ENCODE data around the gene PDCD2.

DNA sequence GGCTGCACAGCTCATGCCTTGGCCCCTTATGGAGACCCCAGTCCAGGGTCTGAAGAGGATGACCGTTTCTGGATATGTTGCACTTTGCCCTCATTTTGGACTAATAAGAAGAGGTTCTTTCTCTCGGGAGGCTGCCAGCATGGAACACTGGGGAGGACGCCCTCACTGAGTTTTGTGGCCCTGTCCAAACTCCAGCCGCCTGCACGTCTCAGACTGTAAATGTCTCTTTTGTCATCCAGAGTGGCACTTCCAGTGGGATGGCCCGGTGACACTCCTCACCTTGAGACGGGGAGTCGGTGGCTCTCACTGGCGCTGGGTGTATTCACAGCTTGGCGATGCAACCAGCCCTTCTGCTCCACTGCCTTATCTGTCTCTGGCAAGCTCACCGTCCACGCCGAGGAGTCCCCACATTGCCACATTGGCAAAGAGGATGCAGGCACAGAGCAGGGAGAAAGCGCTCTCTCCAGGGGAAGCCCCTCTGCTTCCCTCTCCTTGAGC is 245.3 kb downstream of the SMOC2 start:
- PRO-cap = no peak

DNA sequence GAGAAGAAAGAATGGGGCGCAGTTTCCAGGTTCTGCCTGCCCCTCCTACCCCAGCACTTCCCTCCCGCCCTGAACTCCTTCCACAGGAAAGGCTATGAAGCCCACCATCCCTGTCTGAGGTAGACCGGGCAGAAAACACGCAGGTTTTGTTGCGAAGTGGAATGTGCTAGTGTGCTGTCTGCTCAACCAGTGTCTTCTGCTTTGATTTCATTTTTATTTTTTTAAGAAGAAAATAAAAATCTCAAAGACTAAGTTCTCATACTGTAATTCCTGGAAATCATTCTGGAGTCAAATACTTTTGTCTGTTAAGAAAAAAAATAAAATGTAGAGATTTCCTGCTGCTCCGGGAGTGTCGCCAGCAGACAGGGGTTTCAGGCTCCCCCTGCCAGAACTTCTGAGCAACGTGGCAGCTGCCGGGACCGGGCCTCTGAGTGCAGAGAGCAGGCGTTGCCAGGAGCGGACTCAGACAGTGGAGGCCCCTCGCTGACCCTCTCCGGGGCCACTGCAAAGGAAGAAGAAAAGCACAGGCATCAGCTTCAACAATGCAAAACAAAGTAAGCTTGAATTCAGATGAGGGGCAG is 95.6 kb downstream of the THBS2 start:
- PRO-cap = no peak

GRCh38 chr6:169162692-169163380 is 90.8 kb downstream of the THBS2 start:
- PRO-cap = no peak

DNA sequence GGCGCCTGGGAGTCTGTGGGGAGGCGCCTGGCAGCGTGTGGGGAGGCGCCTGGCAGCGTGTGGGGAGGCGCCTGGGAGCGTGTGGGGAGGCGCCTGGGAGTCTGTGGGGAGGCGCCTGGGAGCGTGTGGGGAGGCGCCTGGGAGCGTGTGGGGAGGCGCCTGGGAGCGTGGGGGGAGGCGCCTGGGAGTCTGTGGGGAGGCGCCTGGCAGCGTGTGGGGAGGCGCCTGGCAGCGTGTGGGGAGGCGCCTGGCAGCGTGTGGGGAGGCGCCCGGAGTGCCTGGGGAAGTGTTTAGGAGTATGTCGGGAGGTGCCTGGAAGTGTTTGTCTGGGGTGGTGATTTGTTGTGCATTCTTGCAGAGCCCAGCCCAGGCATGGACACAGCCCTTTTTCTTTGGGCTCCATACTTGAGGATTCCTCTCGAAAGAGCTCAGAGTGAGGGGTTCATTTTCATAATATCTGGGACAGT is 172.0 kb upstream of the THBS2 start:
- PRO-cap = no peak

DNA sequence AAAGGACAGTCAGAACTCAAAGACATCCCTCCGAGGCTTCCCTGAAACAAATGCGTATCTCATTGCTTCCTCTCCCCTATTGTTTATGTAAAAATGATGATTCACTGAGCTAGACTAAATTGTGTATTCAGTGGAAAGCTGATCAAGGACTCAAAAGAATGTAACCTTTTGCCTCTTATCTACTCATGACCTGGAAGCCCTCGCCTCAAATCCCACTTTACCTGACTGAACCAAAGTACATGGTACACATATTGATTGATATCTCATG is 81.5 kb downstream of the WDR27 start:
- PRO-cap = no peak

- PRO-cap = no peak
Measured at GRCh38 chr6:169704183-169705193, 2.6 kb downstream of the C6orf120 start.

DNA sequence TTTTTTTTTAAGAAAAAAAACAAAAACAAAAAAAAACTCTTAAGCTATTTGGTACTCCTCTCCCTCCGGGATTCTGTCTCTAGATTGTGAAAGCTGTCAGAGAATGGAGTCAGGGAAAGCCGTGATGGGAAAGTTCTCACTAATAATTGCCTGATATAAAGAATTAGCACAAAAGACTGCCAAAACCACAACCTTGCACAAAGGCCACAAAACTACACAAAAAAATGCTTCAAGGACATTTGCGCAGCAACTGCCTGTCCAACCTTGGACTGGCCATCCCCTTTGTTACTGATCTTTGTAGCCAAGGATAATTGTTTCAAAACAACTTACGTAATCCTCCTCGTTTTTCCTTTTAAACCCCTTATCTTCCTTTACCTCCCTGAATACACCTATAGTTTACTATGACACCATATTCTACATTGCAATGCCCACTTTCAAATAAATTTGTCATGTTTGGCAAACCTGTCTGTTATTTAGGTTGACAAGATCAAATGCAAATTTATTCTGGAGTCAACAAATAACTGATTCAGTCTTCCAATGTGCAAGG is 1.4 kb upstream of the PHF10 start:
- PRO-cap = no peak

GRCh38 chr6:169763326-169763662 is 11.9 kb downstream of the ERMARD start:
- PRO-cap = no peak

- PRO-cap = no peak
Measured at GRCh38 chr6:169810129-169811271, 59.1 kb downstream of the ERMARD start.

DNA sequence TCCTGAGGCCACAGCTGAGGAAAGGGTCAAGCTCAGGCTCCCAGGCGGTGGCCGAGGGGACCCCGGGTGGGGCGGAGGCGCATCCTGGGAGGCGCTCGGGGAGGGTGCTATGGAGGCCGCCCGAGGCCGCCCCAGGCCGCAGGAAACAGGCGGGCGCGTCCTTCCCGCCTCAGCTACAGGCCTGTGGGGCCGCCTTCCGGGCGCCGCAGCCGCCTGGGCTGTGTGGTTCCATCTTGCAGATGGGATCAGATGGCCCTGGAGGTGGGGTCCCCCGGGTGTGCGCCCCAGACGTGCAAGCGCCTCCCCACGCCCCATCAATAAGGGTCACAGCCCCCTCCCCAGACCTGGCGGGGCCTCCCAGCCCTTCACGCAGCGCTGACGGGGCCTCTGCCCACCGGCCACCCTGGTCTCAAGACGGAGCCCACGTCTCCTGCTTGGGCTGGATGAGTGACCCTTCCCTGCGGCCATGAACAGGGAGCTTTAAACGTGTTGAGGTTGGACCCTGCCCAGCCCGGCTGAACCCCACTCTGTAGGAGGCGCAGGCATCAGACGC is 267.2 kb downstream of the DLL1 start:
- PRO-cap = no peak

GRCh38 chr6:170147649-170148637 is 142.9 kb downstream of the DLL1 start:
- PRO-cap = no peak

DNA sequence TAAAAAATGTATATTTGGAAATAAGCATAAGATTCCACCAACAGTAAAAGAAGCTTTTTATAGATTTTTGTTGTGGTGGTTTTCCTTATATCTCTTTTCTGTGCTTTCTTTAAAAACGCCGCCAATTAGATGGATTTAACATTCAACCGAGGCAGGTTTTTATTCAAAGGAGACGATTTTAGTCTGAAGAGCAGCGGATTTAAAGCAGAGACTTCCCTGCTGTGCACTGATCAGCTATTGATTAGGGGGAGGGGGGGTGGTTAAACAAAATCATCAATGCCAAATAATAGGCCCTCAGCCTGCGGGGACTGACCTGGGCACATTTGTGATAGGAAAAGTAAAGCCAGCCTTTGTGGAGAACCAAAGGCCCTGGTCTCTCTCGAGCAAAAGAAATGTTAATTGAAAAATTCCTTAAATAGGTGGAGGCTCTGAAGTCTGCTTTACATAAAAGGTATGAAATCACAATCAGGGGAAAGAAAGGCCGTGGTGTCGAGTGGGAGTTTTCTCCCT is 55.8 kb downstream of the DLL1 start:
- PRO-cap = no peak

GRCh38 chr6:170295316-170295544 is 4.4 kb upstream of the DLL1 start:
- PRO-cap = no peak

- PRO-cap = no peak
Measured at GRCh38 chr6:170318106-170318922, 11.8 kb downstream of the FAM120B start.

DNA sequence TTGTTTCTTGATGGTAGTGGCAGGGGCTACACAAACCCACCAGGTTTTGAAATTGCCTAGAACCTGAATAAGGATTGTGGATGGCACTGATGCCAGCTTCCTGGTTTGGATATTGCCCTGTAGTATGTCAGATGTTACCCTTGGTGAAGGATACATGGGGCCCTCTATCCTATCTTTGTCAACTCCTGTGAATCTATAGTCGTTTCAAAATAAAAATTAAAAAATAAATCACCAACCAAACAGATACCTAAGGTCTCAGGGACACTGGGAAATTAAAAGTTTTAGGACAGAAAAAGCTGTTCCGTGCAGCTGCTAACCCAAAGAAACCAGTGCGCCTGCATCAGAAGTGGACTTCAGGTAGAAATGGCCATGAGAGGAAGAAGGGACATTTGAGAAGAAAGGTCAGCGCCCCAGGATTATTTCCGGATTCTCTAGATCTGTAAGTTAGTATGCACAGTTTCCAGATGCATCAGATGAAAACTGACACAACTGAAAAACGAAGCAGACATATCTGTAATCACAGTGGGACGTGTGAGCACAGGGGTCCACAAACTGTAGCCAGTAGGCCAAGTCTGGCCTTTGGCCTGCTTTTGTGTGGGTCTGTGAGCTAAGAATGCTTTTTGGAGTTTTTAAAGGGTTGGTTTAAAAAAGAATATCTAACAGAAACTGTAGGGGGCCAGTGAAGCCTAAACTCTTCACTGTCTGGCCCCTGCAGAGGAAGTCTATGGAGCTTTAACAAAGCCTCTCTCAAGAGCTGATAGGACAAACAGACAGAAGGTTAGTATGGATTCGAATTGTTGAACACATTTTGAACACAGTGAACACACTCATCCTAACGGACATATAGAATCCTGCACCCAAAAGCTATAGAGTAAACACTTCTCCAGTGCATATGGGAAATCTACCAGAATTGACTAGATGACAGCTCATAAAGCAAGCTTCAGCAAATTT is 77.9 kb downstream of the FAM120B start:
- PRO-cap = no peak

DNA sequence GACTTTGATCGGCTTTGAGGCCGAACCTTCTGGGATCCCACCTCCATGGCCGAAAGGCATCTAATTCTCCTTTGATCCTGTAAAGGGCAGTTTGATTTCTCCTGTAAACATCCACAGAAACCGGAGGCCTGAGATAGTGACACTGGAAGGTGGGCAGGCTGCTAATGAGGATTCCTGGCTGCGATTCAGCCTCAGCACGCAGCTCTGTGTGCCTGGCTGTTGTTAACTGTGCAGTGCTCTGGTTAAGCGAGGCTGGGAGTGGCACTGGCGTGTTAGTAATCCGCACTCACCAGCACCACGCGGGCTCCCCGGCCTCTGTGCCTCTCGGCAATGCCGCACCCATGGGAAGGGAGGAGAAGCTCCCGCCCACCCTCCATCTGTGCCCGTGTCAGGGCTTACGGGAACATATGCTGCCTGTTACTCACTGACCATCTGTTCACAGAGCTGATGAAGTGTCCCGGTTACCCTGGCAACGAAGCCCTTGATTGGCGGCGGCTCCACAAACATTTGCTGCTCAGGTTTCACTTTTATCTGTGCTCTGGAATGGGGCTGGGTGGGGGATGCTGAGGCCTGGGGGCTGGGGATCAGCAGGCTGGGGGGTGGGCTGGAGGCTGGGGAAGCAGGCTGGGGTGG is 114.8 kb downstream of the PSMB1 start:
- PRO-cap = no peak

GRCh38 chr6:170553637-170554011 is 517 bp upstream of the PSMB1 start:
- PRO-cap = no peak

- PRO-cap = bidirectional peak, plus-strand start at chr6:170584691, minus-strand start at chr6:170584637
Measured at GRCh38 chr6:170583885-170584986, at the start of gene PDCD2. Gene PDCD2, minus strand, starts transcription at chr6:170584637.